Testis (tissue), 5 donors: ENCODE measurements around the genes PKP4 and DAPL1.

DNA sequence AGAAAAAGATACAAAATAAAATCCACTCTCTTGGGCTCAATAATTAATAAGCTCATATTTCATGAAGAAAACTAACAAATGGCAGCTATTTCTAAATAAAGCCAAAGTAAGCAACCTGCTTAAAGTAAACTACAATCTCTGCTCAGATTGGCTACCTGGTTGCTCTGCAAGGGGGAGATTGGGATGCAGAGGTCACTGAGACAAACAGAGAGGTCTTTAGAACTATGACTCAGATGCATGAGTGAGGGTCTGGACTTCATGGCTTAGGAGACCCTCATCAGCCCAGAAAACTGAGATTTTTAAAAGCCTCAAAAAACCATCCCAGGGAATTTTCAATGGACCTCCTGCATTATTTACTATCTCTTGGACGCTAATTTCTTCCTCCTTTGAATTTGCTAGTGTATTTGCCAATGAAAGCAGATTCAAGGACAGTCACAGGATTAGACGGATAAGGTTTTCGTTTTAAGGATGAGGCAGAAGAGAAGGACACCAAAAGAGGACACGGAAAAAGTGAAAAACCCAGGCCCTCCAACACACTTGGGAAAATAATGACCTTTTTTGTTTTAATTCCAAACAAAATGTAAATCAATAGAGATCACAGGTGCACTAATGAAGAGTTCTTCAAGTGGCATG, 17.3 kb downstream of the CYTIP start:
- PRO-cap, 3 experiments, result no peak in any of the 3 experiments
- RAMPAGE, long total RNA, 2 experiments, result no peak in any of the 2 experiments
- RRBS, result no CpG with 5 or more reads among the region's 4 CpGs

GRCh38 chr2:157441433-157441598, 2.6 kb downstream of the CYTIP start:
- PRO-cap, 3 experiments, result no peak in any of the 3 experiments
- RAMPAGE, long total RNA, 2 experiments, result no peak in any of the 2 experiments

DNA sequence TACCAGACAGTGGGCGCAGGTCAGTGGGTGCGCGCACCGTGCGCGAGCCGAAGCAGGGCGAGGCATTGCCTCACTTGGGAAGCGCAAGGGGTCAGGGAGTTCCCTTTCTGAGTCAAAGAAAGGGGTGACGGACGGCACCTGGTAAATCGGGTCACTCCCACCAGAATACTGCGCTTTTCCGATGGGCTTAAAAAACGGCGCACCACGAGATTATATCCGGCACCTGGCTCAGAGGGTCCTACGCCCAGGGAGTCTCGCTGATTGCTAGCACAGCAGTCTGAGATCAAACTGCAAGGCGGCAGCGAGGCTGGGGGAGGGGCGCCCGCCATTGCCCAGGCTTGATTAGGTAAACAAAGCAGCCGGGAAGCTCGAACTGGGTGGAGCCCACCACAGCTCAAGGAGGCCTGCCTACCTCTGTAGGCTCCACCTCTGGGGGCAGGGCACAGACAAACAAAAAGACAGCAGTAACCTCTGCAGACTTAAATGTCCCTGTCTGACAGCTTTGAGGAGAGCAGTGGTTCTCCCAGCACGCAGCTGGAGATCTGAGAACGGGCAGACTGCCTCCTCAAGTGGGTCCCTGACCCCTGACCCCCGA, 71.5 kb upstream of the CYTIP start:
- PRO-cap, 3 experiments, result no peak in any of the 3 experiments
- RAMPAGE, long total RNA, 2 experiments, result start-site peak on the minus strand in 1 of 2 experiments, centred at position 150 of the sequence, 10 reads per replicate
- RRBS, result no CpG with 5 or more reads among the region's 29 CpGs

DNA sequence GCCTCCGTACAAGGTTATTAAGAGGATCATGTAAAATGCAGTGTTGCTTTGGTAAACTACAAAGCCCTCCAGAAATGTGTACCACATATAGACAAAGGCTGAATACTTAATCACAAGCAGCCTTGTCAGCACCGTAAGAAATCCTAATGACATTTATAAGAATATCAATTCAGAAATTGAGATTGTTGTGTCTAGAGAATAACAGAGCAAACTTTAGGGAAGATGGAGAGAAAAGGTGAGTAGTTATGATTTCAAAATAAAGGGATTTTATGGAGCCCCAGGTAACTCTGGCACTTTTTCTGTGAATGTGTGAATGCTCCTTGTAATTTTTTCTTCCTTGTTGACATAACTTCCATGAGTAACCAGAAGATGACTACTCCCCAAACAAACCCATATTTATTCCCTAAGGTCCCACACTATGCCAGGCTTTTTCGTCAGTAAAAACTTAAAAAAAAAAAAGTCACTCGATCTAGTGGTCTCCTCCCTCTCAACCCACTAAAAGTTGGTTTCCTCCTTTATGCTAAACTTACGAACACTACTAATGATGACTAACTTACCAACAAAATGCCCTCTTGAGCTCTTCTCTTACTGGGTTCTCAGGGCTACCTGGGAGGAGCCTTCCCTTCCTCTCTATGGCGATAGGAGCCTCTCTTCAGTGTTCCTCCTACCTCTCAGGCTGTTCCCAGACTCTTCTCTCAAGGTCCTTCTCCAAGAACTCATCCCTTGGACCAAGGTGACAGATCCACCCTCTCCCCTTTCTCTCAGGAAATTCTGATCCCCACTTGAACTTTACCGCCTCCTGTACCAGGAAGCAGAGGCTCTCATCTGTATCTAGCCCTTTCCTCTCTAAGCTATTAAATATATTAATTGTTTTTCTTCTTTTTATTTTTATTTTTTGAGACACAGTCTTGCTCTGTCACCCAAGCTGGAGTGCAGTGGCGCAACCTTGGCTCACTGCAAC, 18.3 kb downstream of the ACVR1 start:
- PRO-cap, 3 experiments, result no peak in any of the 3 experiments
- RAMPAGE, long total RNA, 2 experiments, result no peak in any of the 2 experiments
- RRBS, result no CpG with 5 or more reads among the region's 8 CpGs

DNA sequence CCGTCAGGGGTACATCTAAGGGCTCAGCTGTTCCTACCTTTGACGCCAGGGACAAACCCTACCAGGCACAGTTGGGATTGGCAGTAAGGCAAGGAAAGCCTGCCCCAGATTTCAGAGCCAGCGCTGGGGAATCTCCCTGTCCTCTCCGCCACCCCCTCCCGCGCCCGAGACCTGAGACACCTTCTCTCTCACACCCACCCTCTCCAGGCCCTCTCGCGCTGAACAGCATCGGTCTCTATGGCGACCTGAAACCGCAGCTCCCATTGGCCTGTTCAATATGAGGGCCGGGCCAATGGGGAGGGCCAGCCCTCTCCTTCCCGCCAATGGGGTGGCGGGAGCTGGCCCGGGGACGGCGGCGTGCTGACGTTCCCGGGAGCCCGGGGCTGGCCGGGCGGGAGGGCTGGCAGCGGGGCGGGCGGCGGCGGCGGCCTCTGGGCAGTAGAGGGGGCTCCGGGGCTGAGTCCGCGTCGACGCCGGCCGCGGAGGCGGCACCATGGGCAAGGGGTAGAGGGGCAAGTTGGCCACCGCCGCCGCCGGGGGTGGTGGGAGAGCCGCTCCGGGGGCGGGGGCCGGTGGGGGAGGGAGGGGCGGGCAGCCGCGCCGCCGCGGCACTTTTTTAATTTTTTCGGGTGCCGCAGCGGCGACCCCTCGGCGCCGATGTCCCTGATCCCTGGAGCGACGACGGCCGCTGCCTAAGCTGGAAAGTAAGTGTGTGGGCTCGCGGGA, at the start of gene PKP4:
PKP4 (plus strand) TSS at position 438 of the 726 bp plus-strand sequence.
- PRO-cap, 3 experiments, result peak in 3 of 3 experiments; most common plus-strand start position 386 of the sequence (in 2); most common minus-strand start position 178 of the sequence (in 1)
- RAMPAGE, long total RNA, 2 experiments, result start-site peak on the minus strand in 1 of 2 experiments, centred at position 203 of the sequence, 148 reads per replicate
- RRBS, result 2% methylated on average over 21 of the region's 66 CpGs

- PRO-cap, 3 experiments, result no peak in any of the 3 experiments
- RAMPAGE, long total RNA, 2 experiments, result no peak in any of the 2 experiments
- RRBS, result no CpG with 5 or more reads among the region's 12 CpGs
Measured at GRCh38 chr2:158523419-158524056, 66.8 kb downstream of the PKP4 start.

- PRO-cap, 3 experiments, result no peak in any of the 3 experiments
- RAMPAGE, long total RNA, 2 experiments, result no peak in any of the 2 experiments
- RRBS, result no CpG with 5 or more reads among the region's 2 CpGs
Measured at GRCh38 chr2:158558240-158558663, 101.5 kb downstream of the PKP4 start.

- PRO-cap, 3 experiments, result no peak in any of the 3 experiments
- RAMPAGE, long total RNA, 2 experiments, result start-site peak on the plus strand in 1 of 2 experiments, at chr2:158795316-158795320 at its widest, 33 reads per replicate
- RRBS, result no CpG with 5 or more reads among the region's 7 CpGs
Measured at GRCh38 chr2:158795029-158795553, at the start of gene DAPL1. Gene DAPL1 (plus strand): TSS chr2:158795317.

DNA sequence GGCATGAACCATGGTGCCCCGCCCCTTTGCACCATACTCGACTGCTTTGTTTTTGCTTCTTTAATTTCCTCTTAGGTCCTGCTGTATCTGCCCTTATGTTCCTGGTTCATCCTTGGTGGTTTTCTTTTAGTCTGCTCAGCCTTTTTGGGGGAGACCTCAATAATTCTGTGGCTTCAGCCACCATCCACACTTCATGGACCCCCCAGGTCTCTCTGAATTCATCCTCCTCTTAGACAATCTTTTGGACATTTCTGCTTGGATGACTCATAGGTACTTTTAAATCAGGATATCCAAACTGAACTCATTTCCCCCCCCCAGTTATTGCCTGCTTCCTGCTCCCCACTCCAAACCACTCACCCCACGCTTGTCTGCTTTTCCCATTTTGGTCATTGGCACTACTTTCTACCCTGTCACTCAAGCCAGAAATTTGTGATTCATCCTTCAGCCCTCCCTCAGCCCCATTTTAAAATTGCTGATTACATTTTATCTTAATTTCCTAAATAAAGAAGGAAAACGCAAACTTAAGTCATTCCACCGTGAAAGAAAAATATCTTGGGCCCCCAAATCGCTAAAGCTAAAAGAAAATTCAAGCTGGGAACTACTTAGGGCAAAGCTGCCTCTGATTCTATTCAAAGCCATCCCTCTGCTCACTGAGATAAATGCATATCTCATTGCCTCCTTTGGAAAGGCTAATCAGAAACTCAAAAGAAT, 78.6 kb downstream of the TANC1 start:
- PRO-cap, 3 experiments, result no peak in any of the 3 experiments
- RAMPAGE, long total RNA, 2 experiments, result no peak in any of the 2 experiments
- RRBS, result no CpG with 5 or more reads among the region's 6 CpGs

GRCh38 chr2:159141165-159141740, 145.2 kb downstream of the WDSUB1 start:
- PRO-cap, 3 experiments, result no peak in any of the 3 experiments
- RAMPAGE, long total RNA, 2 experiments, result no peak in any of the 2 experiments
- RRBS, result no CpG with 5 or more reads among the region's 4 CpGs

DNA sequence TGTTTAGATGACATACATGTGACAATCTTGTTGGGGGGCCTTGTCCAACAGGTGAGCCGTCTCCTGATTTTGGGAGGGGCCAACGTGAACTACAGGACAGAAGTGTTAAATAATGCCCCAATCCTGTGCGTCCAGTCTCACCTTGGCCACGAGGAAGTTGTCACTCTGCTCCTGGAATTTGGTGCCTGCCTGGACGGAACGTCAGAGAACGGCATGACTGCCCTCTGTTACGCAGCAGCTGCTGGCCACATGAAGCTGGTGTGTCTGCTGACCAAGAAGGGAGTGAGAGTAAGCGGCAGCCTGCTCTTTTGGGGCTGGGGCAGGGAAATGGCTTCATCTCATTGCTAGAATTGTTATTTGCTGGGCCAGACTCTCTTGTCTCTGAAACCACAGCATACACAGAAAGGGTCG, 92.3 kb downstream of the WDSUB1 start:
- PRO-cap, 3 experiments, result no peak in any of the 3 experiments
- RAMPAGE, long total RNA, 2 experiments, result no peak in any of the 2 experiments
- RRBS, result no CpG with 5 or more reads among the region's 10 CpGs

DNA sequence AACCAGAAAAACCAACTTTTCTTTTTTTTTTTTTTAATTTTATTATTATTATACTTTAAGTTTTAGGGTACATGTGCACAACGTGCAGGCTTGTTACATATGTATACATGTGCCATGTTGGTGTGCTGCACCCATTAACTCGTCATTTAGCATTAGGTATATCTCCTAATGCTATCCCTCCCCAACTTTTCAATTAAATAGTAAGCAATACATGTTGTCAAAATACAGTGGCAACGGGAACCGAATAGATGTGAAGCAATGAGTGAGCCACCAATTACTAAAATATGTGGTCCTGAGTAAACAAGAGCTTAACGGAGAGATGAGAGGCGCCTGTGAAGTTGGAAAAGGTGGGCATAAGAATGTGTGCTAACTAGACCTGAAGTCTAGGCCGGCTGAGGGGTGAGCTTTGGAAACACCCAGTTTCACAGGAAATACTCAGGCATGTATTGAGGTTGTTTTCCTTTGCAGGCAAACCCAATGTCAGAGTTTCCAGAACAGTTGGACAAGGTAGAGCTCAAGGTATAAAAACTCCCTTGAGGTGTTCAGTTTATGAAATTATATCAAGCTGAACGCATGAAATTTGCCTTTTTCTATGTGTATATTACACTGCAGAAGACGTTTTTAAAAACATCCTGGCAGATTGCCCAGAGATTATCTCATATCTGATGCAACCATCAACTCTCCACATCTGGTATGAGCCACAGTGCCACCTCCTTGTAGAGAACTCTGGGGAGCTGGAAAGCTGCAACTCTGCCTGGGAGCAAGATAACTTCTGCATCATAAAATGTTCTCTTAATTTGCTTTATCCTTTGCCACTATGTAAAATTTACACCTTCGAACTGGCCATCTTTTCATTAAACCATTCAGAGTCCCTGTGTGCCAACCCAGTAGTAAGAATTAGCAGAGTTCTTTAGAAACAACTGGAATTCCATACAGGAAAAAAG, 3.8 kb upstream of the WDSUB1 start:
- PRO-cap, 3 experiments, result no peak in any of the 3 experiments
- RAMPAGE, long total RNA, 2 experiments, result no peak in any of the 2 experiments
- RRBS, result no CpG with 5 or more reads among the region's 10 CpGs

- PRO-cap, 3 experiments, result no peak in any of the 3 experiments
- RAMPAGE, long total RNA, 2 experiments, result no peak in any of the 2 experiments
- RRBS, result no CpG with 5 or more reads among the region's 1 CpG
Measured at GRCh38 chr2:159515538-159515856, 100.9 kb downstream of the BAZ2B start.

DNA sequence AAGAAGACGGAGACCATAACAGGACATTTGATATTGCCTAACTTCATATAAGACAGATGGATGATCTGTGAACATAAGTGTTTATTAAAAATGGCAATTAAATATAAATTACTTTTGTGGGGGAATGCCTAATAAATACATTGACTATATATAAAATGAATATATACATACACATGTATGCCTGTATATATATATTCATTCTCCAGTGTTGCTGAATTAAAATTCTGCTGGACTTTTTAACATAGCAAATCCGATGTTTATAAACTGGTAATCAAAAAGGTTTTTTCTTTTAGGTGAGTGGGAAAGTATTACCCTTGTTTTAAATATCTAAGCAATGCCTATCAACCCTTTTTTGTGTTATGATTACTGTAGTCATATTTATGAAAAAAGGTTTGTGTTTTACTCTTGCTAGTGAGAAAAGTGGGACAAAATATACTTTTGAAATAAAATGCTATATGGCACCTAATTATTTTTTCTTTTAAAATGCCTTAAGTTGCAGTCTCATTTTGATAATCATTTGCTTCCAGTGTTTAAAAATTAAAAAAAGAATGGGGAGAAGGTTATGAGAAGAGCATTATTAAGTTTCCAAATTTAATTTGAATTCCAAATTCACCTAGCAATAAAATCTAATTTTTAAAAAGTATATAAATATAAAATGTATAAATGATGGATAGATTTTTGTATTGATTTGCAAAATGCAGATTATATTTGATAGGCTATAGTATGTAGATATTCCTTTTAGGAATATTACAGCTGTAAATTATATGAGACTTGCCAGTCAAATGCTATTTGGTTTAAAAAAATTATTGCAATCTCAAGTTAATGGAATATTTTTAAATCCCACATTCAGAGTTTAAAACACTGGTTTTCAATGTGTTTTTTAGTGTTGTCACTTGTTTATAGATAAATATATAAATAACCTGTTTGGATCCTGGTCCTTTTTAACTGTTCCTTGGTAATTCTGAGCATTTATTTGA, 30.4 kb downstream of the CD302 start:
- PRO-cap, 3 experiments, result no peak in any of the 3 experiments
- RAMPAGE, long total RNA, 2 experiments, result no peak in any of the 2 experiments
- RRBS, result no CpG with 5 or more reads among the region's 2 CpGs

DNA sequence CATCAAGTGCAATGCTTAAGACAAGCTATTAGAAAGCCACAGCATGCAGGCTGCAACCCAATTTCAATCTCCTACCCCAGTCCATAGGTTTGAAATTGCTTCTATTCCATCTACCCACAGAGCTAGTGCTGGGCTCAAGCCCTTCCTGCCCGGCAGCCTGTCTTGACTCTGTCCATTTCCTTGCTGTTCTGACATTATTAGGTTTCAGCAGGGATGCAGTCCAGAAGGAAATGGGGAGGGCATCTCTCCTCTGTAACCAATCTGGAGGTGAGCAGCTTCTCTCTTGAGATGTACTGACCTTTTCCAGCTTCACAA, 11.2 kb downstream of the PLA2R1 start:
- PRO-cap, 3 experiments, result no peak in any of the 3 experiments
- RAMPAGE, long total RNA, 2 experiments, result no peak in any of the 2 experiments
- RRBS, result no CpG with 5 or more reads among the region's 1 CpG

DNA sequence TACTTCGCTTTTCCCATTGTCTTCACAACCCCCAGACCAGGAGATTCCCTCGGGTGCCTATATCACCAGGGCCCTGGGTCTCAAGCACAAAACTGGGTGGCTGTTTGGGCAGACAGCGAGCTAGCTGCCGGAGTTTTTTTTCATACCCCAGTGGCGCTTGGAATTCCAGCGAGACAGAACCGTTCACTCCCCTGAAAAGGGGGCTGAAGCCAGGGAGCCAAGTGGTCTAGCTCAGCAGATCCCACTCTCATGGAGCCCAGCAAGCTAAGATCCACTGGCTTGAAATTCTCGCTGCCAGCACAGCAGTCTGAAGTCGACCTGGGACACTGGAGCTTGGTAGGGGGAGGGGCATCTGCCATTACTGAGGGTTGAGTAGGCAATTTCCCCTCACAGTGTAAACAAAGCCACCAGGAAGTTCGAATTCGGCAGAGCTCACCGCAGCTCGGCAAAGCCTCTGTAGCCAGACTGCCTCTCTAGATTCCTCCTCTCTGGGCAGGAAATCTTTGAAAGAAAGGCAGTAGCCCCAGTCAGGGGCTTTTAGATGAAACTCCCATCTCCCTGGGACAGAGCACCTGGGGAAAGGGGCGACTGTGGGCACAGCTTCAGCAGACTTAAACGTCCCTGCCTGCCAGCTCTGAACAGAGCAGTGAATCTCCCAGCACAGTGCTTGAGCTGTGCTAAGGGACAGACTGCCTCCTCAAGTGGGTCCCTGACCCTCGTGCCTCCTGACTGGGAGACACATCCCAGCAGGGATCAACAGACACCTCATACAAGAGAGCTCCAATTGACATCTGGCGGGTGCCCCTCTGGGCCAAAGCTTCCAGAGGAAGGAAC, 18.9 kb downstream of the ITGB6 start:
- PRO-cap, 3 experiments, result no peak in any of the 3 experiments
- RAMPAGE, long total RNA, 2 experiments, result no peak in any of the 2 experiments
- RRBS, result no CpG with 5 or more reads among the region's 17 CpGs

DNA sequence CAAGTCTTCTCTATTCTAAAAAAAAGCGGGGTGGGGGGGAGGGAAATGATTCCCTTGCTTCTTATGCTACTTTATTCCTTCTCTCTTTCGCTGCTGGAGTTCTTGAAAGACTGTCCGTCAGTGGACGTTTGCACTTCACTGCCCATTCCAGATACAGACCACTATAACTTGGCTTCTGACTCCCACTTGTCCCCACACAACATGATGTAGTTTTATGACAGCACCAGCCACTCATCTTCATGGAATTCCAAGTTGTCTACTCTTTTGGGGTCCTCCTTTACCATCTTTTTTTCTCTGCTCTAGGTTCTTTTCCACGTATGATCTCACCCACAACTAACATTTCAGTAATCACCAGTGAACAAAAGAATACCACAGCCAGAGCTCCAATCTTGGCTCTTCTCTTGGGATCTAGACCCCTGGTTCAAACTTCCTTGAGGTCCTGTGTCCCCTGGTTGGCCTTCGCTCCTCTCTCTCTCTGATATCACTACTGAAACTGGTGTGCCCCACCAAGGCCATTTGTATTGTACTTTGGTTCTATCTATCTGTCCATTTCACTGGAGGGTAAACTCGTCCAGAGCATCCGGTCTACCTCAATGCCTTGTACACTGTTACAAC, 70.2 kb downstream of the RBMS1 start:
- PRO-cap, 3 experiments, result no peak in any of the 3 experiments
- RAMPAGE, long total RNA, 2 experiments, result no peak in any of the 2 experiments
- RRBS, result no CpG with 5 or more reads among the region's 8 CpGs

DNA sequence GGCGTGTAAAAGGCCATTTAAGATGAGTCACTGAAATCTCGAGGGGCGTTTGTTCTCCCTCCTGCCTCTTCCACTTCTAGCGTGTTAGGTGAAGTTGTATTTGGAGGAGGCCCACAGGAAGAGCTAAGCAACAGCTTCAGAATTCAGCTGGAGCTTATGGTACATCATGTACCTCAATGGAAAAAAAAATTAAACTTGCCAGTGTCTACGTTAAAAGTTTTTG, 23.5 kb upstream of the RBMS1 start:
- PRO-cap, 3 experiments, result no peak in any of the 3 experiments
- RAMPAGE, long total RNA, 2 experiments, result no peak in any of the 2 experiments
- RRBS, result no CpG with 5 or more reads among the region's 5 CpGs

- PRO-cap, 3 experiments, result peak in 1 of 3 experiments; most common minus-strand start chr2:161139707 (in 1)
- RAMPAGE, long total RNA, 2 experiments, result no peak in any of the 2 experiments
- RRBS, result no CpG with 5 or more reads among the region's 3 CpGs
Measured at GRCh38 chr2:161139448-161139994, 20.7 kb upstream of the TANK start.

- PRO-cap, 3 experiments, result no peak in any of the 3 experiments
- RAMPAGE, long total RNA, 2 experiments, result no peak in any of the 2 experiments
- RRBS, result no CpG with 5 or more reads among the region's 4 CpGs
Measured at GRCh38 chr2:161243103-161243826, 65.0 kb upstream of the PSMD14 start.